HT-29 (cell line): Measurements from ENCODE around the genes UBTF, ADAM11, HIGD1B and C1QL1.

GRCh38 chr17:43544910-43545200 is 1.3 kb downstream of the ETV4 start:
- RAMPAGE, long total RNA: no peak

DNA sequence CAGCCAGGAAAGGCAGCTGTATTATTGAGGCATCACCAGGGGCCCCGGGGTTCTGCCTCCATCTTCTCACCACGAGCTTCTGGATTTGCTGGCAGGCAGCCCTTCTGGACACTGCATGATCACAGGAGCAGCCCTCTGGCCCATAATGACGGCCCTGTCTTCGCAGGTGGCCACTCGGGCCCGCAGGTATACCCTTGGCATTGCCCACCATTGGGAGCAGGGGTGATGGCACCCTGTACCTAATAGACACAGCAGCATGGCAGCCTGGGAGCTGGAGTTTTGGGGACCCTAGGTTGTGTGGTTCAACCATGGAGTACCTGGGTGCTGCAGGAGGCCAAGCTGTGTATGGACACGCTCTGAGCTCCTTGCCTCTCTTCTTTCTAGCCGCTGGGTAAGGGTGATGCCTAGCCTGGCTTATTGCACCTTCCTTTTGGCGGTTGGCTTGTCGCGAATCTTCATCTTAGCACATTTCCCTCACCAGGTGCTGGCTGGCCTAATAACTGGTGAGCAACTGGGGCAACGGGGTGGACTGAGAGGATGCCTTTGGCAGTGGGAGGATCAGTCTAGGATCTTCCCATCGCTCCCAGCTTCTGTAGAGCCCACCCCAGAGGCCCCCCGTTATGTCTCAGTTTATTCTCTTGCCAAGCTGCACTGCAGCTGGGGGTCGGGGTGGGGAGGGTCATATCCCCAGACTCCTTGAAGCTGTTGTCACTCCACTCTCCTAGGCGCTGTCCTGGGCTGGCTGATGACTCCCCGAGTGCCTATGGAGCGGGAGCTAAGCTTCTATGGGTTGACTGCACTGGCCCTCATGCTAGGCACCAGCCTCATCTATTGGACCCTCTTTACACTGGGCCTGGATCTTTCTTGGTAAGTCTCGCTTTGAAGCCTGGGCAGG is 4.3 kb downstream of the G6PC3 start:
- RAMPAGE, long total RNA: no peak

DNA sequence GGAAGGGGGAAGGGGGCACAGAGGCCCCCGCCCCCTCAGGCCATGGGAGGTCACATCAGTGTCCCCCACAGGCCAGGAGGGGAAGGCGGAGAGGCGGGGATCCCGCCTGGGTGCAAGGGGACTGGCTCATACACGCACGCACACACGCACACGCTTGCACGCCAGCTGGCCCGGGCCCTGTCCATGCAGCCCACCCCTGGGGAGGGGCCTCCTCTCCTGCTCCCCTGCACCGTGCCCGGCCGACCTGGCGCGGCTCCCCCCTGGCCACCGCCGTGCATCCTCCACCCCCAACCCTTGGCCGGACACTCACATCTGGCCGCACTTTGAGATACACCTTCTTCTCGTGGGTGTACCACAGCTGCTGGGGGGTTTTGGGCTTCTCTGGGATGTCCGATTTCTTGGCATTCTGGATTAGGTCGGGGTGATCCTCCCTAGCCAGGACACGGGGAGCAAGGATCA is 6.9 kb downstream of the UBTF start:
- RAMPAGE, long total RNA: no peak

DNA sequence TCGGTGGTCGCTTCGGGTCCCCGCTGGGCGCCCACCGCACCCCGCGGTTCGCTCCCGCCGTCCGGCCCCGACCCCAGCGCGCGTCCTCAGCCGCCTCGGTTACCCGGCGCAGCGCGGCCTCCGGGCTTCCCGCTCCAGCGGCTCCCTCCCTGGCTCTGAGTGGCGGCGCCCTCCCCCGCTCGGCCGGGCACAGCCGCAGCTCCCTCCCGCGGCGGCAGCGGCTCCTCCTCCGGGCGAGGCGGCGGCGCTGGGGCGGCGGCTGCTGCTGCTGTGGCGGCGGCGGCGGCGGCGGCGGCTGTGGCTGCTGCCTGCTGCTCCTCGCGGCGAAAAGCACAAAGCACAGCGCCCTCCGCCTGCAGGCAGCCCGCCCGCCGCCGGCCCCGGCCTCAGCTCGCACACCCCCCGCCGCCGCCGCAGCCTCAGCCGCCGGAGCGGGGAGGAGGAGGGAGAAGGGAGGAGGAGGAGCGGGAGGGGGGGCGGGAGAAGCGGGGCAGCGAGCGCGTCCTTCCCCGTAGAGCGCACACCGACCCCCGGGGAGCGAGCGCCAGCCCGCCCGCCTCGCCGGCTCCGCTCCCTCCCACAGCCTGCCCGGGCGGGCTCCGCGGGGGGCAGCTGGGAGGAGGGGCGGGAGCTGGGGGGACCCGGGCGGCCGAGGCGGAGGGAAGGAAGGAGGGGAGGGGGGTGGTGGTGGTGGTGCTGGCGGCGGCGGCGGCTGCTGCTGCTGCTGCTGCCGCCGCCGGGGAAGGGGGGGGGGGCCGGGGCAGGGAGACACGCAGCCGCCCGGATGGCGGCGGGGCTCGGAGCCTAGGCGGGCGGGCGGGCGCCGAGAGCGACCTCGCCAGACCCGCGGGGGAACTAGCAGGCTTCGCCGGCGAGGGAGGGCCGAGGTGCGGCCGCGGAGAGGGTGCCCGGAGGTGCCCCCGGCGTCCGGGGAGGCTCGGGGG is at the start of gene UBTF:
Gene UBTF, minus strand, starts transcription at position 334 of the 944 bp plus-strand sequence.
- RAMPAGE, long total RNA: no peak

- RAMPAGE, long total RNA: no peak
Measured at GRCh38 chr17:44308739-44308950, 244 bp downstream of the RUNDC3A start.

DNA sequence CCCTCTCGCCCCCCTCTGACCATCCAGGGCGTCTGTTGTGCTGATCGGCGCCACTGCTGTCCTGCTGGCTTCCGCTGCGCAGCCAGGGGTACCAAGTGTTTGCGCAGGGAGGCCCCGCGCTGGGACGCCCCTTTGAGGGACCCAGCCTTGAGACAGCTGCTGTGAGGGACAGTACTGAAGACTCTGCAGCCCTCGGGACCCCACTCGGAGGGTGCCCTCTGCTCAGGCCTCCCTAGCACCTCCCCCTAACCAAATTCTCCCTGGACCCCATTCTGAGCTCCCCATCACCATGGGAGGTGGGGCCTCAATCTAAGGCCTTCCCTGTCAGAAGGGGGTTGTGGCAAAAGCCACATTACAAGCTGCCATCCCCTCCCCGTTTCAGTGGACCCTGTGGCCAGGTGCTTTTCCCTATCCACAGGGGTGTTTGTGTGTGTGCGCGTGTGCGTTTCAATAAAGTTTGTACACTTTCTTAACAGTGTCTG is 7.6 kb downstream of the GRN start:
- RAMPAGE, long total RNA: no peak

GRCh38 chr17:44542366-44542725 is 14.9 kb upstream of the FZD2 start:
- RAMPAGE, long total RNA: no peak

DNA sequence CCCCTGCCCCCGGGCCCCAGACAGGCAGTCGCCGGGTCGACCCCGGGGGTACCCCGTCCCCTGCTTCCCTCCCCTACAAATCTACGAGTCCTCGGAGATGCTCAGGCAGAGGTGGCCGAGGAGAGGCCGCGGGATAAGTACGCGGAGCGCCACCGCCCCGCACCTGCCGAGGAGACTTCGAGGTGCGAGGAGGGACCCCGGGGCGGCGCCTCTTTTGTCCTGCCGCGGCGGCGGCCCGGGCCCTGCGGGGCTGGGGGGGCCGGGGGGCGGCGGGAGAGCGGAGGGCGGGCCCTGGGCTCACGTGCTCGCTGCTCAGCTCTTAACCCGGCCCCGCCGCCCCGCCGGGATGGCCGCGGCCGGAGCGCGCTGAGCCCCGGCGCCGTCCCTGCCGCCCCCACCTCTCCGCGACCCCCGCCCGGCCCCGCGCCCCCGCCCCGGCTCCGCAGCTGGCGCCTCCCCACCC is at the start of gene ADAM11:
Gene ADAM11, plus strand, starts transcription at position 322 of the 463 bp plus-strand sequence.
- RAMPAGE, long total RNA: no peak

DNA sequence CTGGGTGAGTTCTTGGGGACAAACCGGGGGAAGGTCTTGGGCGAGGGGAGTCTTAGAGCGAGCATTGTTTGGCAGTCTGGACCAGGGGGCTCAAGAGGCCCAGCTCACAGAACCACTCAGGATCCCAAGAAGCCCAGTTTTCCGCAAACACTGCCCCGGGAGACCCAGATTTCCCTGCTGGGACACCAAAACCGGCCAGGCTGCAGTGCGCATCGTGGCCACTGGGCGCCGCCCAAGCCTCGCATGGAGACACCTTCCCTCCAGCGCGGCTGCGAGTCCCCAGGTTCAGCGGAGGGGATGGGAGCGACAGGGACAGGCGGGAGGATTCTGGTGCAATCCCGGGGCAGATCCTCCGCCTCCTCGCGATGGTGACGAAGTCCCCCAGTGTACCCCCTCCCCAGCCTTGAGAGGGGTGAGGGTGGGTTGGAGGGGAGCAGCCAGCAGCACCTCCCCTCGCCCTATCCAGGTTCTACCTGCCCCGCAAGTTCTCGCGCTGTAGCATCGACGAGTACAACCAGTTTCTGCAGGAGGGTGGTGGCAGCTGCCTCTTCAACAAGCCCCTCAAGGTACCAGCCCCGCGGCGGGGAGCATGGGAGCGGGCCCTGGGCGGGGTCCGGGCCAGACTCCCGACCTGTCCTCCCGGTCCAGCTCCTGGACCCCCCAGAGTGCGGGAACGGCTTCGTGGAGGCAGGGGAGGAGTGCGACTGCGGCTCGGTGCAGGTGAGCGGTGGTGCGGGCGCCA is 16.1 kb downstream of the ADAM11 start:
- RAMPAGE, long total RNA: no peak

- RAMPAGE, long total RNA: no peak
Measured at GRCh38 chr17:44804265-44804703, 25.8 kb downstream of the GJC1 start.

DNA sequence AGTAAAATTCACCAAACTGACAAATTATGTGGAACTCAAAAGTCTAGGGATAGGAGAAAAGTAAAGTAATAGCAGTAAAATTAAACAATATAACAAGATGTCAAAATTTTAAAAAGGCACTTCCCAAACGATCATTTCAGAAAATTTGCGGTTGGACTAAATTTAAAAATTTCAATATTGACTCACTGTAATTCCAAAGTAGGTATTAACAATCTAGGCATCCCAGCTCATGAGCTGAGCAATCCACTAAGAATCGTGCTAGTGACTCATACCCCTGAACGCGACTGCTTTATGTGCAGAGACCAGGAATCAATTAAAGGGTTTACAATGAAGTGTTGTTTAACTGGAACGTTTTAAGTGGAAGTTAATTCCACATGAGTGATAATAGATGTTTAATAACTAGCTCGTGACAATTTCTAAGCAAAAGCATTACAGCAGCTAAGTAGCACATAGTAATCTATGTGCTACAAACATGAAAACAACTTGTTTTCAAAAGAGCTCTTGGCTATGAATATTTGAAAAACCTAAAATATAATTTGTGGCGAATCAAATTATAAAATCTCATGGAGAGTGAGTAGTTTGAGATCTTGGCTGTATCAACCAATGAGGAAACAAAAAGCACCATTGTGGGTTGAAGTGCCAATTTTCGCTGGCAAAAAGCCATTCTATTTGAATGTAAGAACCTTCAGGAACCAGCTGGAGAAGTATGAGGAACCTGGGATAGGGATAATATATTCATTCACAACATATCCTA is 9.4 kb downstream of the GJC1 start:
- RAMPAGE, long total RNA: no peak

DNA sequence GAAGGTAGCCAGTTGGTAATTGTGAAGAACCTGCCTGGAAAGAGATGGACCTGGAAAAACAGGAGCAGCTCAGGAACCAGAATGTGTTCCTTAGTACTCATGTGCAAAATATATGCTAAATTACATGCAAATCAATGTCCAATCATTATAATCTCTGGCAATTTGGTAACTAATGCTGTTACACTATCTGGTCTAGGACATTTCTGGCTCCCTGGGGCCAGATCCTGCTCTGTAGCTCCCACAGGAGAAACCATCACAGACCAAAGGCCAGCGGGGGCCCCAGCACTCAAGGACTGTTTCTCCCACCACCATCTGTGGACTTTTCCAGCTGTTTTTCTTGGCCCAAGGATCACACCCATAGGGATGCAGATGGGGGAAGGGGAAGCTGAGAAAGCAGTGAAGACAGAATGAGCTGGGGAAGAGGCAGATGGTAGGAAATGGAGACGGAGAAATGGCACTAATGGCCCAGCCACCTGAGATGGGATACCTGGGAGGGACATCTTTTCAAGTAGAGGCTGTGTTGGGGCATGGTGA is at the start of gene HIGD1B:
Gene HIGD1B, plus strand, starts transcription at position 396 of the 534 bp plus-strand sequence.
- RAMPAGE, long total RNA: no peak

DNA sequence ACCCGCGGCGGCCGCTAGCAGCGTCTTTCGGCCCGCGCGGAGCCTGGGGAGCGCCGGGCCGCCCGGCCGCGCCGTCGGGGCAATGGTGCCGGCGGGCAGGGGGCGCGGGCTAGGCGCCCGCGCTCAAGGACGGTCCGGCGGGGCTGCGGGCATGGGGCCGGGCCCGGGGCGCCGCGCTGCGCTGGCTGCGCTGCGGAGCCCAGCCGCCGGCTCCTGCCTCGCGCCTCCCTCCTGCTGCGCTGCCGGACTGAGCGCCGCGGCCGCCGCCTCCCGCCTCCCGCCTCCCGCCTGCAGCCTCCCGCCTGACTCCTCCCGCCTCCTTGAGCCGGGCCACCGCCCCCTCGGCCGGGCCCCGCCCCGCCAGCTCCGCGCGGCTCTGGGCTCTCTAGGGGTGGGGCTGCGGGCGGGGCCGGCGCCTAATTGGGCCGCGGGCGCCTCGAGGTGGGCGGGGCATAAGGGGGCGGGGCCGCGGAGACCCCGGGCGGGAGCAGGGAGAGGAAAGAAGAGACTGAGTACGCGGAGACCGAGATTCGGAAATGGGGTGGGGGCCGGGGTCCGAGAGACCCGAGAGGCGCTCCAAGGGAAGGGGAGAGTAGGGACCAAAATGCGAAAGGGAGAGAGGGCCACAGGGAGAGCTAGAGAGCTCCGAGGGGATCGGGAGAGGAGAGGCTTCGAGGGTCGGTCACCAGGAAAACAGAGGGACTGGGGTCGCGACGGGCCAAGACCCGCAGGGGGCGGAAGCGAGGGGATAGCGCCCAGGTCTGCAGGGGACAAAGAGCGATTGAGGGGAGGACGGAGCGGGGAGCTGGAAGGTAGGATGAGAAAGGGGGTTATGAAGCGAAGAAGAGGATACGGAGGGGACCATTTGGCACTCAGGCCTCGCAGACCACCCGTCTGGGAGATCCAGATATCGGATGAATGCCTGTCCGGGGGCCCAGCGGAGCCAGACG is at the start of gene C1QL1:
Gene C1QL1, minus strand, starts transcription at position 249 of the 950 bp plus-strand sequence.
- RAMPAGE, long total RNA: no peak

DNA sequence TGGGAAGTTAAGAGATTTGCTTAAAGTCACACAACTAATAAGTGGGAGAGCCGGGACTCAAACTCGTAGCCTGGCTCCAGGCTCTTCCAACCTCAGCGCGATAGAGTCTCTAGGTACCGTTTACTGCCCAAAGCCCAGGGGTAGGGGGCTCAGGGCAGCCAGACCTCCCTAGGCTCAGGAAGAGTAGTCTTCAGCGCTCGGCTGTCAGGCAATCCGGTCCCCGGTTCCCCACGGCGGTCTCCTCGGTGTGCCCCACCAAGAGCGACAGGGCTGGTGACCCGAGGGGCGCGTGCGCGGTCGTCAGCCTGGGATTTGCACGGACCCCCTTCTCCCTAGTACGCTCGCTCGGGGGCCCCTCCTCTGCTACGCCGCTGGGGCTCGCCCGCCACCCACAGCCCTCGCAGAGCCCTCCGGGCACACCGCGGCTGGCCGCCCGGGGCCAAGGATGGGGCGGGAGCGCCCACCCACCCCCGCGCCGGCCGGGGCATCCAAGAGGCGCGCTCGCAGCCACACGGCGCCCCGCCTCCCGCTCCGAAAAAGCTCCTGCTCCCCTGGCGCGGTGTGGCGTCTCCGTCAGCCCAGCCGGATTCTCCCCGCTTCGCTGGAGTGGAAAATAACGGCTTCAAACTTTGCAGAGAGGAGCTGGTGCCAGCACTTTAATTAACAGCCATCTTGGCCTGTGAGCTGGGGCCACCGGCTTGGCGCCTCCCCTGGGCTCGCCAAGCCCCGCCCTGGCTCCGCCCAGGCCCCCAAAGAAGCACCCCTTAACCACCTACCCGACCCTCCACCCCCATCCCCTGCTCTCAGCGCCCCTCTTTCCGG is 2.1 kb upstream of the C1QL1 start:
- RAMPAGE, long total RNA: no peak

DNA sequence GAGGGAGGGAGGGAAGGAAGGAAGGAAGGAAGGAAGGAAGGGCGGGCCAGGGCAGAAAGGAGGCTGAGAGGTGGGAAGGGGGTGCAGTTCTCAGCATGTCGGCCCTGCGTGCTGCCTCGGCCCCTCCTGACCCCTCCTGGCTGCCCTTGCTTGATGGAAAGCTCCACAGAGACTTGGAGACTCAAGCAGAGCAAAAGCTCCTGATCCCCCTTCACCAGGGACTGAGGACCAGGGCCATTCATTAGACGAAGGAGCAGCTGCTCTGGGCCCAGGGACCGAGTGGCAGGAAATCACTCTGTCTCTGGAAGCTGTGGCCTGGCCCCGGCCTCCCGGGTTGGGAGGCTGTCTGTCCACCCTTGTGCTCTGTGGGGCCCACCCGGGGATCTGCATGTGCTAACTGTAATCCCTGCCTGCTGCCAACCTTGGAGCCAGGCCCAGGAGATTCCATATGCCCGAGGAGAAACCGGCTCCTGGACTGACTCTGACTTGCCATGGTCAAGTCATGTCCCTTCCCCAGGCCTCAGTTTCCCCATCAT is 27.4 kb upstream of the C1QL1 start:
- RAMPAGE, long total RNA: no peak

- RAMPAGE, long total RNA: no peak
Measured at GRCh38 chr17:45073572-45074236, 12.6 kb downstream of the NMT1 start.

GRCh38 chr17:45098829-45099317 is 33.4 kb downstream of the PLCD3 start:
- RAMPAGE, long total RNA: no peak

GRCh38 chr17:45110368-45111092 is 21.8 kb downstream of the PLCD3 start:
- RAMPAGE, long total RNA: no peak

- RAMPAGE, long total RNA: no peak
Measured at GRCh38 chr17:45114115-45114515, 18.2 kb downstream of the PLCD3 start.

DNA sequence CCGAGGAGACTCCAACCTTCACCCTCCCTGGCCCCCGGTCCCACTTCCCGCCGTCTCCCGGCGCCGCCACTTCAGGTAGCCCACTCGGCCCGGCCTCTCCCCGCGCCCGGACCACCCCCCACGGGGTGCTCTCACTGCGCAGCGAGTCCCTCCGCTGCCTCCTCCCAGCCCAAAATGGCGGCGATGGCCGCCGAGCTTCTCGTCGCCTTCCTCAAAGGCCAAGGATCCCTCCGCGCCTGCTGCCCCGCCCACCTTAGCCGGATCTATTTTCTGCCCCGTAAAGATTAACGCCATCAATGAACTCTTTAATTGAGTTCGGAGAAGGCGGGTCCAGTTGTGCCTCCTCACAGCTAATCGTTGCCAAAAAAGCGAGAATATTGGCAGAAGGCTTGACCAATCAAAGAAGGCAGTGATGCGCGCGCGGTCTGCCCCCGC is 332 bp upstream of the HEXIM2 start:
- RAMPAGE, long total RNA: no peak